Renal cortical epithelial cell (primary cell): ENCODE measurements around a stretch of chr7.

DNA sequence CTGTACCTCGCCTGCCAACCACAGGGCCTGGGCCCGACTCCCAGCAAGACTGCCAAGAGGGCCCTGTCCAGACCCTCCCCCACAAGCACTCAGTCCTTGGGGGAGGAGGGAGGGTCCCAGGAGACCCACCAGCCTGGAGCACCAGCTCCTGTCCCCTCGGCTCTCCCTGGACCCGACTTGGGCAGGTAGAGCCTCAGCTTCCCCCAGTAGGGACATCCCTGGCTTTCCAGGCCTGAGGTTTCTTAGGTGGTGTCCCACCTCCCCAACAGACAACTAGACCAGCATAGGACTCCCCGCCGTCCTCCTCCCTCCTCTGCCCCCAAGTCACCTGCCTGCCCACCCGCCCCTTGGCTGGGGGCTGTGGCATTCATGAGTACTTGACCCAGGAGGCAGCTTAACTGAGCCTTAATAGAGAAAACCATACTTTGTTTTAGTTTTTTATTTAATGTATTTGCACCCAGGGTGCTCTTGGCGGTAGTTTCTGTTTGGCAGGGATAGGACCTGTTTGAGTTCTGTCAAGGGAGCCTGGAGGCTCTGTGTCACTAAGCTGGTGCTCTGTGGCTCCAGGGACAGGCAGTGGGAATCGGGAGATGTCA lies 48.2 kb downstream of the RCC1L start:
- RRBS: no CpG with 5 or more reads among the region's 9 CpGs

DNA sequence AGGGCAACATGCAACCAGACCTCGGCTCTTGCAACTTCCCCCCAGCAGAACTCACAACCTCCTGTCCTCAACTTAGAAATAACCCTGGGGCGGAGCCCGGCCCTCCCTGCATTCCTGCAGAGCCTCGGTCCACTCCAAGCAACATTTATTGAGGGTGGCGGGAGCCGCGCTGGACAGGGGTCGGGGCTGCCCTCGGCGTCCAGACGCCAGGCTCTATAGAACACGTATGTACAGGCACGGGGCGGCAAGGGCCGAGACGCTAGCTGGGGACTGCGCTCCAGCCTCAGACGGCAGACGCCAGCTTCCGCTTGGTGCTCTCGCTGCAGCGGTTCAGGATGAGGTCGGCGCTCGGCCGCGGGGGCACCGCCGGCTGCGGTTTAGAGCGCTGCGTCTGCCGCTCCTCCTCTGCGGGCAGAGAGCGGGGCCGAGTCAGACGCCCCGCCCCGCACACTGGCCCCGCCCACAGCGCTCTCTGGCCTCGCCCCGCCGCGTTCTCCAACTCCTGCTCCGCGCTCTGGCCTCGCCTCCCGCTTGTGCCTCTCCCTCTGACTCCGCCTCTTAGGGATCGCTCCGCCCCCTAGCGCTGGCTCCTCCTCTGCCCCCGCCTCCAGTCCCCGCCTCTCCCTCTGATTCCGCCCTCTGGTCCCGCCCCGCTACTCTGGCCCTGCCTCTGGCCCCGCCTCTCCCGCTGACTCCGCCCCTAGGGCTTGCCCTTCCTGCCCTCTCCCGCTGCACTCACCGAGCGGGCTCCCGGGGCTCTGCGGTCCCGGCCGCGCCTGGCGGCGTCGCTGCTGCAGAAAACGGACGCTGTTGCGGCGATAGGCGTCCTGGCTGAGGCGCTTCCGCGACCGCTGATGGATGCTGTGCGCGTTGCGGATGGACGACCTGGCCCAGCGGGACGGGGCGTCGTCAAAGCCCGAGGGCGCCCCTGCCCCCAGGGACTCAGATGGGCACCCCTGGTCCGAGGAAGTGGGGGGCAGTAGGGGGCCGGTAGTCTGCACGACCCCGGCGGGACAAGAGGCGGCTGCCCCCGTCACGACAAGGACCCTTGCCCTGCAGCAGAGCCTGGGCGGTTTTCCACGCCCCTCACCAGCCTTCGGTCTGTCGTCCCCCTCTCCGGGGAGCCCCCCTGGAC lies 64.5 kb downstream of the GTF2IRD2B start:
- RRBS: no CpG with 5 or more reads among the region's 104 CpGs

DNA sequence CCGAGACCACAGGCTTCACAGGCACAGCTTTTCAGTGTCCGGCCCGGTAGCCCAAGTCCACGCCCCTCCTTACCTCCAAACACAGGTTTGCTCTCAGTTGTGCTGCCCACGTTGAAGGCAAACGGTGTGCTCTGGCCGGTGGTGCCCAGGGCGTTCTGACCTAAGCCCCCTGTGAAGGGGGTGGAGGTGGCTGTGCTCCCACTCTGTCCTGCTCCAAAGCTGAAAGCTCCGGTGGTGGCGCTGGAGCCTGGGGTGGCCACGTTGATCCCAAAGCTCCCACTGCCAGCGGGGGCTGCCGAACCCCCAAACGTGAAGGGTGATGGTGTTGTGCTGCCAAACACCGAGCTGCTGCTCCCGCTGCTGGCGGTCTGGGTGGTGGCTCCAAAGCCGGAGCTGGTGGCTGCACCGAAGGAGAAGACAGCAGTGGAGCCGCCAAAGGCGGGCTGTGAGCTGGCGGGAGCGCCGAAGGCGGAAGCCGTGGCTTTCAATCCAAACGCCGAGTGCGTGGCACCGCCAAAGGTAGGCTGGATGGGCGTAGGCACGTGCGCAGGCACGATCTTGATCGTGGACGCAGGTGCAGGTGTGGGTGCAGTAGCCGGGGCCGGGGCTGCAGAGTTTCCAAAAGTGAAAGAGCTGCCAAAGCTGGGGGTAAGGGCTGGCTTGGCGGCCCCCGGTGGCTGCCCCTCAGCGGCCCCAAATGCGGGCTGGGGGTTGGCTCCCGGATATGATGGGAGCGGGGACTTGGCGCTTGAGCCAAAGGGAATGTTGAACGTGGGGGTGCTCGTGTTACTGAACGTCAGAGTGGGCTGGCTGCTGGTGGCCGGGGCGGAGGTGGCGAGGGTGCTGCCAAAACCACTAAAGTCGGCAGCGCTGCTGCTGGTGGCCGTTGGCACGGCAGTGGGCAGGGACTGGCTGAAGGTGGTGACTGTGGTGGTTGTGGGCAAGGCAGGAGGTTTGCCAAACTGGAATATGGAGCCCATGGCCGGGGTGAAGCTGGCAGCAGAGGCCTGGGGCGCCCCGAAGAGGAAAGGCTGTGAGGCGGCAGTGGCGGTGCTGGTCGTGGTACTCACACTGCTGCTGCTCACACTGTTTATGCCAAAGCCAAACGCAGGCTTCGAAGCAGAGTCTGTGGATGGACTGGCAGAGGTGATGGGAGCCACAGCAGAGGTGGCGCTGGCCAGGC lies 26.4 kb downstream of the TRIM73 start:
- RRBS: no CpG with 5 or more reads among the region's 64 CpGs

DNA sequence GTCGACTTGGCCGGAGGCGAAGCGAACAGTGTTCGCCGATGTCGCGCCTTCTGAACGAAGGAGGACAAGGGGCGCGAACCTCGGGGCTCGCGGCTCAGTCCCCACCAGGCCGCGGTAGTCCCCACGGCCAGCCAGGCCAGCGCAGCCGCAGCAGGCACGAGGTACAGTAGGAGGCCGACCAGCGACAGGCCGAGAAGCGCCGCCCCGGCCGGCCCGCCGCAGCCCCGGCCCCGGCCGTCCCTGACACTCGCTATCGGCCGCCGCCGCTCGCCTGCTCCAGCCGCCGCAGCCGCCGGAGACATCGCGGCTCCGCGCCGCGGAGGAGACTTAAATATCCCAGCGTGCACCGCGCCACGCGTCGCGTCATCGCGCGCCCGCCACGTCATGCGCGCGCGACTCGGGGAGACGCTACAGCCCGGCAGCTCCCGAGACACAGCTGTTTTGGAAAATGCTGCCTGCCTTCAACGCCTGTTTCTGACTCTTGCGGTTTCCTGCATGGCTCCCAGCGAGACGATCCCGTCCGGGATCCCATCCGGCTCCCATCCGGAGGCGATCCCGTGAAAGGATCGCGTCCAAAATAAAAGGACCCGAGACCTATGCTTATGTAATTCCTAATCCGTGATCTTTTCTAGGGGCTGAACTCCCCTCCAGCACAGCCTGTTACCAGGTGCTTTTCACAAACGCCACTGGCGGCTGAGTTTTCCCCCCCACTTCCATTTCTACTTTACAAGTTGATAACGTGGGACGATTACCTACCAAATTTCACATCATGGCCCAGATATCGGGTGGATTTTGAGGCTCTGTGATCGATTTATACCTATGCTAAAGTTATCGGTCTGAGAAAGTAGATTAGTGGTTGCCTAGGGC lies 43.4 kb downstream of the POM121C start:
- RRBS: no CpG with 5 or more reads among the region's 89 CpGs

DNA sequence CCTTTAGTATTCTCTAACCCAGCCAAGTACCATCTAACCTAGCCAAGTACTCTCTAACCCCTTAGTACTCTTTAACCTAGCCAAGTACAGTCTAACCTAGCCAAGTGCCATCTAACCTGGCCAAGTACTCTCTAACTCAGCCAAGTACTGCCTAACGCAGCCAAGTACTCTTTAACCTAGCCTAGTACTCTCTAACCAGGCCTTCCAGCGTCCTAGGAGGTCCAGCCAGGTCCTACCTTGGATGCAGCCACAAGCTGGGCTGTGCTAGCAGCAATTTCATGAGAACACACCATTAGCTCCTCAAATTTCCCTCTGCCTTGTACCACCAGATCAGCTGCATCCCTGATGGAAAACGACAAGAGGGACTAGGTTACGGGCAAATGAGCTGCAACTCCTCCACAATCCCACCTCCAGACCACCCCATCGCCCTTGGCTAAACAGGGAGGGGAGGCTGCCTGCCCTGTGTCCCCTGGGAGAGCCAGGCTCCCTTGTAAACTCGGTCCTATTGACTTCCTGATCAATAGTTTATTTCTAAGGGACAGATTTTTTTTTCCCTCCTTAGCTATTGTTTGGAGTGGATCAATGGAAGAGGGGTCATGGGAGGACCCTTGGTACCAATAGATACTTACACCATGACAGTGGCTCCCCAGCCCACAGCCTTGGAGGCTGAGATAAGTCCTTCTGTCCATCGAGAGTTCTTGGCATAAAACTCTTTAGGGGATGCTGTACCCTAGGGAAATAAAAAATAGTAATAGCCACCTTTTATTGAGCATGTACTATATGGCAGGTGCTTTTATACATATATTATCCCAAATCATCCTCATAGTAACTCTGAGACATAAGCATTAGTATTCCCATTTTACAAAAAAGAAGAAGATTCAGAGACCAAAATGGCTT lies 52.6 kb downstream of the SPDYE5 start:
- RRBS: no CpG with 5 or more reads among the region's 7 CpGs

- RRBS: no CpG with 5 or more reads among the region's 27 CpGs
These were observed 115.0 kb downstream of the HIP1 start for GRCh38 chr7:75623278-75624572.

GRCh38 chr7:75638327-75639003 lies 100.3 kb downstream of the HIP1 start:
- RRBS: 1% methylated on average over 19 of the region's 39 CpGs

DNA sequence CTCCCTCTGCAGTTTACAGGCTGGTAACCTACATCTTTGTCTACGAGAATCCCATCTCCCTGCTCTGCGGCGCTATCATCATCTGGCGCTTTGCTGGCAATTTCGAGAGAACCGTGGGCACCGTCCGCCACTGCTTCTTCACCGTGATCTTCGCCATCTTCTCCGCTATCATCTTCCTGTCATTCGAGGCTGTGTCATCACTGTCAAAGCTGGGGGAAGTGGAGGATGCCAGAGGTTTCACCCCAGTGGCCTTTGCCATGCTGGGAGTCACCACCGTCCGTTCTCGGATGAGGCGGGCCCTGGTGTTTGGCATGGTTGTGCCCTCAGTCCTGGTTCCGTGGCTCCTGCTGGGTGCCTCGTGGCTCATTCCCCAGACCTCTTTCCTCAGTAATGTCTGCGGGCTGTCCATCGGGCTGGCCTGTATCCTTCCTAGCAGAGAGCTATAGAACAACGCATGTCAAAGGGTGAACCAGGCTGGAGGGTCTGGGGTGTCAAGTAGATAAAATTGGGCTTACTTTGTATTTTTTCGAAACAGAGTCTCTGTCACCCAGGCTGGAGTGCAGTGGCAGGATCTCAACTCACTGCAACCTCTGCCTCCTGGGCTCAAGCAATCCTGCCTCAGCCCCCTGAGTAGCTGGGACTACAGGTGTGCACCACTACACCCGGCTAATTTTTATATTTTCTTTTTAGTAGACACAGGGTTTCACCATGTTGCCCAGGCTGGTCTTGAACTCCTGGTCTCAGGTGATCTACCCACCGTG lies 3.2 kb downstream of the RHBDD2 start:
- RRBS: no CpG with 5 or more reads among the region's 24 CpGs

- RRBS: no CpG with 5 or more reads among the region's 4 CpGs
These were observed 12.9 kb downstream of the RHBDD2 start for GRCh38 chr7:75891792-75892133.

- RRBS: no CpG with 5 or more reads among the region's 8 CpGs
These were observed 10.8 kb downstream of the POR start for GRCh38 chr7:75925642-75926301.

DNA sequence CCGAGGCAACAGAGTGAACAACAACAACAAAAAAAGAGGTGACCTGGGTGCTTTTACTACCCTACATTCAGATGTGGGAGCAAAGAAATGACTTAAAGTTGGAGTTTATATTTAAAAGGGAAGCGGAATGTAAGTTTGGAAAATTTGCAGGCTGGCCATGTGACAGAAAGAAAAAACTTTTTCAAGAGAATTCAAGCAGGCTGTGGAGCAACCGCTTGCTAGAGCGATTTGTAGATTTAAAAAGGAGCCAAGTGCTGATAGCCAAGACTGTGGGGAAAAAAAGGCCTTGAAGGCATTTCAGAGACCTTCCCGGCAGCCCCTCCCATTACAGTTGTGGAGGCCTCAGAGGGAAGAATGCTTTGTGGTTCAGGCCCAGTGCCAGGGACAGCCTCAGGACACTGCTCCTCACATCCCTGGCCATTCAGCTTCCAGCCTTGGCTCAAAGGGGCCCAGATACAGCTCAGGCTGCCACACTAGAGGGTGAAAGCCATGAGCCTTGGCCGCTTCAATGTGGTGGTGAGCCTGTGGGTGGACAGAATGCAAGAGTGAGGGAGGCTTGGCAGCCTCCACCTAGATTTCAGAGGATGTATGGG lies 19.4 kb downstream of the POR start:
- RRBS: no CpG with 5 or more reads among the region's 6 CpGs

DNA sequence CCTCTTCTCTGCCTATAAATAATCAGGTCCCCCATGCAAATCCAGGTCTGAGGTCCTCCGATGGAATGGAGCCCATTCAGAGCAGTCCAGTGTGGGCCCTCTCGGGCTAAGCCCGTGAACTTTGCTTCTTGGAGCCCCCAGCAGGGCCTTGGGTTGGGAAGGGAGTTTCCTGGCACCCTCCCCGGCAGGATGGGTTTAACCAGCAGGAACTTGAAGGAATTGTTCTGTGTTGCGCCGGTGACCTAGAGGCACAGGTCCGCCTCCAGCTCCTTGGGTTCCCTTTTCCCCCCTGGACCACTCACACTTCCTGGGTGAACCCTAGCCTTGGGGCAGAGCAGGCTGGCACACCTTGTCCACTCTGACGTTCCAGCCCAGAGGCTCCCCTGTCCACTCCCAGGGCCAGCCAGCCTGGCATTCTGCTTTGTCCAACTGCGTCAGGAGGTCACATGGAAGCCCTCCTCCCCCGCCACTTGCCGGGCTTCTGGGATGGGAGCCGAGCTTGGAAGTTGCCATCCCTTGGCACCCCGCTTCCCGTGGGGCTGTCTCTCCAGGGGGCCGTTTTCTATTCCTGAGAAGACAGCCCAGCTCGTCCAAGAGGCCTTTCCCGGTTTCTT lies 25.9 kb downstream of the TMEM120A start:
- RRBS: 91% methylated on average over 2 of the region's 17 CpGs

DNA sequence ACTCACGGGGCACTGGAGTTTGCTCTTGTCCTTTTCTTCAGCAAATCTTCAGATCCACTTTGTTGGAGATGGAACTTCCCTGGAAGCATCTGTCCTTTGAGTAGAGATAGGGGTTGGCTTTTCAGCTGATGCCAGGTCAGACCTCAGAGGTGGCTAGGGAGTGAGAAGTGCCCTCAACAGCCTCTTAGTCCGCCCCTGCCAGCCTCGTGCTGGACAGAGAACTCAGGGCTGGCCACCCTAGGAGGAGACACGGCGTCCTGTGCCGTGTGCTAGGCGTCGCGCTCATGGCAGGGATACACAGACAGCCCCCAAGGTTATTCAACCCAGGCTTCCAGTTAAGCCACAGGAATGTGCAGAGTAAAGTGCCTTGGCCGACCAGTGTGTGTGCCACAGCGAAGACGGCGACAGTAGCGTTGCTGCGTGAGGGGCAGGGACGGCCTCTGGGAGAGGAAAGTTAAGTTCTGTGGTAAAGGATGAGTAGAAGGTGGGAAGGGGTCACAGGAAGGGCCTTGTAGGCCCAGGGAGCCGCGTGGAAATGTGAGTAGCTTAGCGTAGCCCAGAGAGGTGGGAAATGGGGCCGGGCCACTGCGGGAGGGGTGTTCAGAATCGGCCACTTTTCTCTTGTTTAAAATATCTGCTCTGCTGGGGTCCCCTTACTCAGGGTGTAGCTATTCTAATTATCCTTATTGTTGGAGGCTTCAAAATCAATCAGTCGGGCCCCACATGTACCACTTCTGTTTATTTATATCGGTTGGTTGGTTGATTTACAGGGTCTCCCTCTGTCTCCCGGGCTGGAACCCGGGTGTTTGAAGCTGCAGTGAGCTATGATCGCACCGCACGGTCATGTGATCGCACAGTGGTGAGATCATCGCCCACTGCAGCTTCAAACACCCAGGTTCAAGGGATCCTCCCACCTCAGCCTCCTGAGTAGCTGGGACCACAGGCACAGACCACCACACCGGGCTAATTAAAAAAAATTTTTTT lies 24.6 kb downstream of the TMEM120A start:
- RRBS: no CpG with 5 or more reads among the region's 32 CpGs

- RRBS: 96% methylated on average over 12 of the region's 47 CpGs
These were observed 8.8 kb downstream of the TMEM120A start for GRCh38 chr7:75985381-75986207.

DNA sequence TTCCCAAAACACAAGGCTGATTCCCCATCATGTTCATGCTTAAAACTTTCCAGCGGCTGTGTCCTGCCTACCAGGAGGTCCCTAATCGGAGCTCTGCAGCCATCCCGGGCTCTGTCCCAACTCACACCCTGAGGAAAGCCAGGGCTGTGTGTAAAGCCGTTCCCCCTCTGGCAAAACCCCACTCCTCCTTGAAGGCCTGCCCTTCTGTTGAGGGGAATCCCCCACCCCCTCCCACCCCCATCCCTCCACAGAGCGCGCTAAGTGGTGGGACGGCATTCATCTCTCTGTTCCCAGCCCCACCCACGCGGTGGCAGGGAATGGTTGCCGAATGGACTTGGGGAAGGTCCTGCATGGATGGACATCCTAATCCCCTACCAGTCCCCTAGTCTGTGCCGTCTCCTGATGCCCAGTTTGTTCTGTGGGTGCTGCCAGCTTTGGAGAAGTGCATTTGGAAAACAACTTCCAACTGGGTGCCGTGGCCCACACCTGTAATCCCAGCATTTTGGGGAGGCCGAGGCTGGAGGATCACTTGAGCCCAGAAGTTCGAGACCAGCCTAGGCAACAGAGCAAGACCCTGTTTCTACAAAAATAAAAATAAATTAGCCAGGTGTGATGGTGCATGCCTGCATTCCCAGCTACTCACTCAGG lies 785 bp upstream of the TMEM120A start:
- RRBS: no CpG with 5 or more reads among the region's 14 CpGs

DNA sequence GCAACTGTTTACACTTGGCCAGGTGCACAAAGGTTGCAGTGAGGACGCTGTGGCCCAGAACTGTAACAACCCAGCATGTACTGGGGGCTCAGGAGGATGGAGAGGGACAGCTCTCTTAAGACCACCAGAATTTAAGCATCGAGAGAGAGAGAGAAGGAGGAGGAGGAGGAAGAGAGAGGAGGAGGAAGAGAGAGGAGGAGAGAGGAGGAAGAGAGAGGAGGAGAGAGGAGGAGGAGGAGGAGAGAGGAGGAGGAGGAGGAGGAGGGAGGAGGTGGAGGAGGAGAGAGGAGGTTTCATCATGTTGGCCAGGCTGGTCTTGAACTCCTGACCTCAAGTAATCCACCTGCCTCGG lies 11.2 kb upstream of the TMEM120A start:
- RRBS: no CpG with 5 or more reads among the region's 3 CpGs

DNA sequence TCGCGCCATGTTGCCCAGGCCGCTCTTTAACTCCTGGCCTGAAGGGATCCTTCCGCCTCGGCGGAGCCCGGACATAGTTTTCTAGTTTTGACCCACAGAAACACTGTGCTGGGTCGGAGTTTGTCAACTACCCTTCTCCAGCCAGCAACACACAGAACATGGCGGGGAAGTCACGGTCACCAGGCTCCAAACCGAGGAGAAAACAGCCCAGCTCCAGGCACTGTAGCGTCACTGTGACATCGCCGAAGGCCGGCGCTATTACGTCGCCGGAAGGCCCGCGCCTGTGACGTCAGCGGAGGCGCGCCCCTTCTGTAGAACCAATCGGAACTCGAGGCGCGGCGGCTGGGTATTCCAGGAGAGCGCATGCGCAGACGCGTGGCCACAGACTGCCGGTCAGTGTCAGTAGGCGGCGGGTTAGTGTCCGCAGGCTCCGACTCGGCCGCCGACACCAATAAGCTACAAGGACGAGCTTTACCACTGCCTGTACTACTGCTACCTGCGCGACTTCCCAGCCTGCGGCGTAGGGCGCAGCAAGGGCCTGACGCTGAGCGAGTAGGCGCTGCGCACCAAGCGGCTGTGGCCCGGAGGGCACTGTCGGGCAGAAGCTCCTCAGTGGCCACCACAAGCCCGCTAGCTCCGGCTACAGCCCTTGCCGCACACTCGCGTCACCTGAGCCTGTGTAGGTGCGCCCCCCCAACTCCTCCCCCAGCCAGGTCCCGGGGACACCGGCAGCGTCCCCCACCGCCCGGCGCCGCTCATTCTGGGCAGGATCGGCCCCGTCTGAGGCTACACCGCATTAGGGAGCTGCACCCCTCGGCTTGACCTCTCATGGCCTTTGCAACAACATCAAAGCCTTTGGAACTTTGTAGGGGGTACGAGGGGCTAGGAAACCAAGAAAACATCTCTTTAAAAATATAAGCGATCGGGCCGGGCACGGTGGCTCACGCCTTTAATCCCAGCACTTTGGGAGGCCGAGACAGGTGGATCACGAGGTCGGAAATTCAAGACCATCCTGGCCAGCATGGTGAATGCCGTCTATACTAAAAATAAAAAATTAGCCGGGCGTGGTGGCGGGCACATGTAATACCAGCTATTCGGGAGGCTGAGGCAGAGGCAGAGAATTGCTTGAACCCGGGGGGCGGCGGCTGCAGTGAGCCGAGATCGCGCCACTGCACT lies 35.0 kb upstream of the SRRM3 start:
- RRBS: 2% methylated on average over 6 of the region's 92 CpGs

GRCh38 chr7:76220747-76221034 lies 19.0 kb downstream of the SRRM3 start:
- RRBS: no CpG with 5 or more reads among the region's 5 CpGs

DNA sequence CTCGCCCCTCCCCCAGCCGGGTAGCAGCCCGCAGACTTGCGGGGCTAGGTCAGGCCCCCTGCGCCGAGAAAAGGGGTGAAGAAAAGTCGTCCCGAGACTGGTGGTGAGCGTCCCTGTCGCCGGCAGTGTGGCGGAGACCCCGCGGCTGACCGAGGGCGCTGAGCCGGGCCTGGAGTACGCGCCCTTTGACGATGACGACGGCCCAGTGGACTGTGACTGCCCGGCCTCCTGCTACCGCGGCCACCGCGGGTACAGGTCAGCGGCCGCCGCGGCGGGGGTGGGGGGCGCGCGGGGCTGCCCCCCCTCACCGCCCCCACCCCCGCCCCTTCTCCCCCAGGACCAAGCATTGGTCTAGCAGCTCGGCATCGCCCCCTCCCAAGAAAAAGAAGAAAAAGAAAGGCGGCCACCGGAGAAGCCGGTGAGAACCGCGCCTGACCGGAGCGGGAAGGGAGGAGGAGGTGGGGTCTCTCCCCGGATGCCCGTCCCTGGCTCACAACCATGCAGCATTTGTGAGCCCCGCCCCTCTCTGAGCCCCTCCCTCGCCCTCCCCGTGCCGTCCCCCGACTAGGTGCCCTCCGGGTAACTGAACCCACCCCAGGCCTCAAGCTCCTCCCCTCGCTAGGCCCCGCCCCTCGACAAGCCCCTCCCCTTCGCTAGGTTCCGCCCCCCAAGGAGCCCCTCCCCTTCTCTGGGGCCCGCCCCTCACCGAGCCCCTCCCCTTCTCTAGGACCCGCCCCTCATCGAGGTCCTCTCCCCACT lies 42.5 kb upstream of the HSPB1 start:
- RRBS: 2% methylated on average over 24 of the region's 63 CpGs

GRCh38 chr7:76300114-76300650 lies 2.3 kb upstream of the HSPB1 start:
- RRBS: no CpG with 5 or more reads among the region's 6 CpGs